SJSA1 (cell line): ENCODE results near the genes TCAF2, CTAGE6, NOBOX and ZNF746.

- RAMPAGE, long total RNA, result no peak
Observed at GRCh38 chr7:143485461-143485822, 7.8 kb downstream of the TAS2R41 start.

GRCh38 chr7:143620557-143621350 is at the start of gene TCAF2:
Gene TCAF2 (plus strand): TSS chr7:143620974.
- RAMPAGE, long total RNA, result no peak

- RAMPAGE, long total RNA, result no peak
Observed at GRCh38 chr7:143757602-143757903, at the start of gene CTAGE6. Gene CTAGE6 (minus strand): TSS chr7:143757696.

GRCh38 chr7:144410109-144410646 is at the start of gene NOBOX:
Gene NOBOX (minus strand): TSS chr7:144410227.
- RAMPAGE, long total RNA, result no peak

GRCh38 chr7:145997075-145997468 is 119.5 kb upstream of the CNTNAP2 start:
- RAMPAGE, long total RNA, result no peak

- RAMPAGE, long total RNA, result no peak
Observed at GRCh38 chr7:148255661-148256004, 334.9 kb upstream of the C7orf33 start.

DNA sequence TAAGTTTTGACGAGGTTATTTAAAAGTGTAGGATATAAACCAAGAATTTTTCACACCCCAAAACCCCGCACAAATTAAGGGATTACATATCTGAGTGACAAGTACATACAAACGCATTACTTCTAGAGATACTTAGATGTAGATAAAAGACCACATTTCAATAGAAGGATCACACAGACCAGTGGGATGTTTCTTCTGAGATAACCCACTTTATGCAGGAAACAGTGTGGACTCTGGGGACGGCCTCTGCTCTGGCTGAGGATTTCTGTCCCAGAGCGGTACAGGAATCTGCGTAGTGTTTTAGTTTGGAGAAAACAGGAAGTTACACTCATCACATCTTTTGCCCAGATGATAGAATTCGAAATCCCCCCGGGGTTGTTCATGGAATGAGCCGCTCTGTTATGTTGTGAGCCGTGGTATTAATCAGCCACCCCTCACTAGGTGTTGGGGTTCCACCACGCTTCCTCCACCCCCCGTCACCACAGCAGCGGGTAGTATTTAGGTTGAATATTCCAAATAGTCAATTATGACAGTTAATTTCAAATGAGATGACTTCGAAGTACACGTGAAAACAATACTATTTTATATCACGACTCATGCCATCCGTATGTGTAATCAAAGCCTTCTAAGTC is 1.2 kb upstream of the CUL1 start:
- RAMPAGE, long total RNA, result no peak

- RAMPAGE, long total RNA, result no peak
Observed at GRCh38 chr7:148802761-148803583, 81.1 kb downstream of the EZH2 start.

GRCh38 chr7:148949828-148950172 is 65.7 kb upstream of the EZH2 start:
- RAMPAGE, long total RNA, result no peak

DNA sequence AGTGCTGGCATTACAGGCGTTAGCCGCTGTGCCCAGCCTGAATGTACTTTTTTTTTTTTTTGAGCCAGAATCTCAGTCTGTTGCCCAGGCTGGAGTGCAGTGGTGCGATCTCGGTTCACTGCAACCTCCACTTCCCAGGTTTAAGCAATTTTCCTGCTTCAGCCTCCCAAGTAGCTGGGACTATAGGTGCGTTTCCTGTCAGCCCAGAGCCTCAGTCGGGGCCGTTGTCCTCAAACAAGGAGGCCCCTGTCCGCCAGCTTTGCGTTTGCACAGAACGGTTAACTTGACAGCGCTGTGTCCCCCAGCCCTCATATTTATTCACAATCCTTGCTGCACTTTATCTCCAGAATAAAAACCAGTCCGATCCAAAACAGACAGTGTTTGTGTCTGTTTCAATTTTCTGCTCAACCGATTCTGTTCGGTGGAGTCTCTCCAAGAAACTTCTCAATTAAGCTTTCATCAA is 64.5 kb downstream of the PDIA4 start:
- RAMPAGE, long total RNA, result no peak

DNA sequence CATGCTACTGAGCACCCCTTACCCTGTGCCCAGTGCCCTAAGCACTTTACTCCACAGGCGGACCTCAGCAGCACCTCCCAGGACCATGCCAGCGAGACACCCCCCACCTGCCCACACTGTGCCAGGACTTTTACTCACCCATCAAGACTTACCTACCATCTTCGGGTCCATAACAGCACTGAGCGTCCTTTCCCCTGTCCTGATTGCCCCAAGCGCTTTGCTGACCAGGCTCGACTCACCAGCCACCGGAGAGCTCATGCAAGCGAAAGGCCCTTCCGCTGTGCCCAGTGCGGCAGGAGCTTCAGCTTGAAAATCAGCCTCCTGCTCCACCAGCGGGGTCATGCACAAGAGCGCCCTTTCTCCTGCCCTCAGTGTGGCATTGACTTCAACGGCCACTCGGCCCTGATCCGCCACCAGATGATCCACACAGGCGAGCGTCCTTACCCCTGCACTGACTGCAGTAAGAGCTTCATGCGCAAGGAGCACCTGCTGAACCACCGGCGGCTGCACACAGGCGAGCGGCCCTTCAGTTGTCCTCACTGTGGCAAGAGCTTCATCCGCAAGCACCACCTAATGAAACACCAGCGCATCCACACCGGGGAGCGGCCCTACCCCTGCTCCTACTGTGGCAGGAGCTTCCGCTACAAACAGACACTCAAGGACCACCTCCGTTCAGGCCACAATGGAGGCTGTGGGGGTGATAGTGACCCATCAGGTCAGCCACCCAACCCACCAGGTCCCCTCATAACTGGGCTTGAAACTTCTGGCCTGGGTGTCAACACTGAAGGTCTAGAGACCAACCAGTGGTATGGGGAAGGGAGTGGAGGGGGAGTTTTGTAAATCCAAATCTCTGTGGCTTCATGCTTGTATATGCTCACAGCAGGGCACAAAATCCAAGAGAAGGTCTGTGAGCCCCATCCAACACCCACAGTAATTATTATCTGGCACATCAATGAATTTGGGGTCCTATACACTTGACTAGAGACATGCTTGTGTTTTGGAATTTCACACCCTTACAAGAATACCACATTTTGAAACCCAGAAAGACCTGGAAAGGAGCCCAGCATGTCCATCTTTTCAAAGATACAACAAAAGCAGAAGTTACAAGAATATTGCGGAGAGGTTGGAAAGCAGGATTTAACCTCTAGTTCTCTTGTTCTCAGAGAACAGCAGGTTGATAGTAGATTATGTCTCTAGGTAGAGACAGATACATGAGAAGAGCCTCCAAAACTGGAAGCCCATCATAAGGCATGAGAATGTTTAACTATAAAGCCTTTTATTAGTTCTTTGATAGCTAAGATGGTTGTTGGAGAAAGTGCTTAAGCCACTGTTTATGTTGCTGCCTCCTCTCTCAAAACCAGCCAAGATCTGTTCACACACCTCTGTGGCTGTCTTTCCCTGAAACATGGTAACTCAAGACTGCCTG is 15.9 kb upstream of the ZNF282 start:
- RAMPAGE, long total RNA, result no peak

GRCh38 chr7:149205610-149206494 is 10.5 kb downstream of the ZNF282 start:
- RAMPAGE, long total RNA, result no peak

GRCh38 chr7:149454039-149454383 is 6.9 kb downstream of the ZNF777 start:
- RAMPAGE, long total RNA, result no peak

DNA sequence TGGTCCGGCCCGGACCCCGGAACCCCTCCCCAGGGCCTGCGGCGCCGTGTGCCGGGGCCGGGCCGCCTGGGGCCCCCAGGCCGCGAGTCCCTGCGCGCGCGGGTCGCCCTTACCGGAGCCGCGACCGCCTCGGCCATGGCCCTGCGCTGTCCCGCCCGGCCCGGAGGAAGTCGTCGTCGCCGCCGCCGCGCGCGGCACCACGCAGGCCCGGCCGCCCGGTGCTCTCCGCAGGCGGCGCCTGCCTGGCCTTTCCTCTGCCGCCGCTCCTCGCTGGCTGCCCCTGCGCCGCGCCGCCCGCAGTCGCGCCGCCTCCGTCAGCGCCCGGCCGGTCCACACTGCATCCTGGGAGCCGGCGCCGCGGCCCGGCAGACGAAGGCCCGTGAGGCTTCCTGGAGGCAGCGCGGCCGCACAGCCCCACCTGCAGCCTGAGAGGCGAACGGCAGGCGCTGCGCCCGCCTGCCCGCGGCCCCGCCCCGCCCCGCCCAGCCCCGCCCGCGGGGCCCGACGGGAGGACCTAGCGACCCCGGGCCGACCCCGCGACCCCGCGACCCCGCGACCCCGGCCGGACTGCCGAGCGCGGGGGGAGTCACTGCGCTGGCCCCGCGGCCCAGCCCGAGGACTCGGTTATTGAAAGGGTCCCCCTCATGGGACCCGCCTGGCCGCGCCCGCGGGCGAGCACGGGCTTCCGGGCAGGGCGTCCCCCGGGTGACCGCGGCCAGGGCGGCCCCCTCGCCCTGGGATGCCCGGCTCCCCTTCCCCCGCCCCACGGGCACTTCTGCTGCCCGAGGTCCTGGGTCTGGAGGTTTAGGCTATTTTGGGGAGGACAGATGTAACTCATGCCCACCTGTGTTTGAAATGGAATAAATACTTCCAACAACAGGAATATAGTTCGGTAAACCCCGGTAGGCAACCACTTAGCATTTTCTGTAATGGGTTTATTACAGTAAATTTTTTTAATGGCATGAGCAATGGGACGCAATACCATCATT is at the start of gene ZNF746:
Gene ZNF746, minus strand, starts transcription at position 410 of the 989 bp plus-strand sequence.
- RAMPAGE, long total RNA, result no peak

DNA sequence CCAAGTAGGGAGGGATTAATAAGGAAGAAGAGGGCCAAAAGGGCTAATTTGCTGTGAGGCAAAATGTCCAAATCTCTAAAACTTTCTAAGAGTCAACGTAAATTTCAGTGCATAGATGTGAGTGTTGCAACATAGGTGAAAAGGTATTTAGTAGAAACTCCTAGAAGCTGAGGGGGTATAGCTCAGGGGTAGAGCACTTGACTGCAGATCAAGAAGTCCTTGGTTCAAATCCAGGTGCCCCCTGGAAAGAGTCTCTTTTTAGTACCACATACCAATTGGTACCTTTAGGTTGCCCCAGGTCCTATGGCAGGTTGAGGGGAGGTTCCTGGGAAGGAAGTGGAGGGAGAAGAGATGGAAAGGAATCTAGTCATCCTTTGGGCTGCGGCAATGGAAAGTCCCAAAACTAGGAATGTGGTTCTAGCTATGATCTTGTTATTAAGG is 48.8 kb upstream of the ZNF746 start:
- RAMPAGE, long total RNA, result no peak

DNA sequence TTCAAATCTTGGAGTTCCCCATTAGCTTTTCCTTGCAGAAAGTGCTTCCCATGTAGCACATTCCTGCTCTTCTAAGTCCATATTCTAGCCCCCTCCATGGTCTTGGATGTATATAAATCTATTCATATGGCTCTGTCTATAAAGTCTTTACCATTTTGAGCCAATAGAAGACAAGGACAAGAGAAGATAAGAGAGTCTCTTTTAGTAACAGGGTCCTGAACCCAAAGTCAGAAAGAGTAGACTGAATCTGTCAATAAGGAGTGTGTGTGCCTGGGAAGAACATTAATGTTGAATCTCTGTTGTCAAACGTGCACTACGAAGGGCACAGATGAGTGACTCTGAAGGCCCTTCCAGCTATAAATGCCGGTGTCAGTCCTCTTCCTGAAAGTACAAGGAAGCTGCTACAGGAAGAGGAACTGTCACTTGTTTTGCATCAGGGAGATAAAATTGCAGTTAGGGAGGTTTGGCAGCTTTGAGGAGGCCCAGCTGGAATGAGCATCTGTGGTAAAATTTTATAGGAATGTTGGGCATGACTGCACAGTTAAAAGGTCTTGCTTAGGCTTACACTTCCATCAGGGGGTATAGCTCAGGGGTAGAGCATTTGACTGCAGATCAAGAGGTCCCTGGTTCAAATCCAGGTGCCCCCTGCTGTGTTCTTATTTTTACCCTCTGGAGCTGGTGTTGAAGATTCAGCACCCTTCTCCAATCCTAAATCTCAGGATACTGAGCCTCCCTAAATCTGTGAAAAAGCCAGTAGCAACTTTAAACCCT is 7.5 kb upstream of the KRBA1 start:
- RAMPAGE, long total RNA, result no peak

GRCh38 chr7:149723142-149724044 is 8.6 kb downstream of the KRBA1 start:
- RAMPAGE, long total RNA, result no peak

GRCh38 chr7:149734415-149734938 is 19.7 kb downstream of the KRBA1 start:
- RAMPAGE, long total RNA, result no peak

GRCh38 chr7:149735860-149737139 is 21.5 kb downstream of the KRBA1 start:
- RAMPAGE, long total RNA, result no peak

DNA sequence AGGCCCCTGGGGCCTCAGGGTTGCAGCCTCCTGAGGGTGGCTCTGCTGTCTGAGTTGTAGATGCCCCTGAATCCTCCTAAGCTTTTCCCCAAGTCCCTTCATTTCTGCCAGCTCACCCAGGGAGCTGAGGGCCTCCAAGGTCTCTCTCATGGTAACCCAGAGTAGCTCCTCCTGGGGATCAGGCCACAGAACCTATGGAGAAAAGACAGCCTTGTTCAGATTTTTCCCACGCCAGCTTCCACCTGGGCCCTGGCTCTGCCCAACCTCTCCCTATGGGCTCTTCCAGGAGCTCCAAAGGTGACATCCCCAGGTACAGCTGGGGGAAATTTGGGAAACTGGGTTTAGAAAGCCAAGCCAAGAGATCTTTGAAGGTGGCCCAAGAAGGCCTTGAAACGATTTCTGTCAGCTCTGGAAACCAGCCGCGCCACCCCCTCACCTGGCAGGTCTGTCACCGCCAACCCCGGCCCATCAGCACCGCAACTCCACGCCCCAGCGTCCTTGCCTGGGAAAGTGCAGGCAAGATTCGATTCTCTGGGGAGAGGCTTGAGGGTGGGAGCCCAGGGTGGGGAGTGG is 2.4 kb downstream of the ZNF467 start:
- RAMPAGE, long total RNA, result no peak